ENCODE measurements around the gene NPHP1.

- PRO-cap, 5 experiments, result peak in 5 of 5 experiments; most common plus-strand start chr2:106388995 (in 5); most common minus-strand start chr2:106388823 (in 2)
- RAMPAGE, long total RNA, 2 experiments, result no peak in any of the 2 experiments
- RRBS, result no CpG with 5 or more reads among the region's 8 CpGs
Observed at GRCh38 chr2:106388624-106389362, 79.4 kb downstream of the RGPD3 start.

DNA sequence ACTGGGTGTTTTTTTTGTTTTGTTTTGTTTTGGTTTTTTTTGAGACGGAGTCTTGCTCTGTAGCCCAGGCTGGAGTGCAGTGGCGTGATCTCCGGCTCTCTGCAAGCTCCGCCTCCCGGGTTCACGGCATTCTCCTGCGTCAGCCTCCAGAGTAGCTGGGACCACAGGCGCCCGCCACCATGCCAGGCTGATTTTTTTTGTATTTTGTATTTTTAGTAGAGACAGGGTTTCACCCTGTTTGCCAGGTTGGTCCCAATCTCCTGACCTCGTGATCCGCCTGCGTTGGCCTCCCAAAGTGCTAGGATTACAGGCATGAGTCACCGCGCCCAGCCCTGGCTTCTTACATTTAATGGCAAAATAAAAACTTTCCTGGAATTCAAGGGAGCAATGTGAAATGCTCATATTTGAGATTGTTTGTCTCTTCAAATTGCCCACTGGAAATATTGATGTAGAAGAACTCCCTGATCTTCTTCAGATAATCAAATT is 78.5 kb upstream of the RGPD4 start:
- PRO-cap, 5 experiments, result no peak in any of the 5 experiments
- RAMPAGE, long total RNA, 2 experiments, result no peak in any of the 2 experiments
- RRBS, result no CpG with 5 or more reads among the region's 14 CpGs

- PRO-cap, 5 experiments, result no peak in any of the 5 experiments
- RAMPAGE, long total RNA, 2 experiments, result no peak in any of the 2 experiments
- RRBS, result no CpG with 5 or more reads among the region's 5 CpGs
Observed at GRCh38 chr2:108492477-108492998, 41.7 kb upstream of the LIMS1 start.

GRCh38 chr2:108593617-108594744 is 59.7 kb downstream of the LIMS1 start:
- PRO-cap, 5 experiments, result peak in 2 of 5 experiments; most common plus-strand start chr2:108594403 (in 1); most common minus-strand start chr2:108594261 (in 1)
- RAMPAGE, long total RNA, 2 experiments, result no peak in any of the 2 experiments
- RRBS, result no CpG with 5 or more reads among the region's 6 CpGs

DNA sequence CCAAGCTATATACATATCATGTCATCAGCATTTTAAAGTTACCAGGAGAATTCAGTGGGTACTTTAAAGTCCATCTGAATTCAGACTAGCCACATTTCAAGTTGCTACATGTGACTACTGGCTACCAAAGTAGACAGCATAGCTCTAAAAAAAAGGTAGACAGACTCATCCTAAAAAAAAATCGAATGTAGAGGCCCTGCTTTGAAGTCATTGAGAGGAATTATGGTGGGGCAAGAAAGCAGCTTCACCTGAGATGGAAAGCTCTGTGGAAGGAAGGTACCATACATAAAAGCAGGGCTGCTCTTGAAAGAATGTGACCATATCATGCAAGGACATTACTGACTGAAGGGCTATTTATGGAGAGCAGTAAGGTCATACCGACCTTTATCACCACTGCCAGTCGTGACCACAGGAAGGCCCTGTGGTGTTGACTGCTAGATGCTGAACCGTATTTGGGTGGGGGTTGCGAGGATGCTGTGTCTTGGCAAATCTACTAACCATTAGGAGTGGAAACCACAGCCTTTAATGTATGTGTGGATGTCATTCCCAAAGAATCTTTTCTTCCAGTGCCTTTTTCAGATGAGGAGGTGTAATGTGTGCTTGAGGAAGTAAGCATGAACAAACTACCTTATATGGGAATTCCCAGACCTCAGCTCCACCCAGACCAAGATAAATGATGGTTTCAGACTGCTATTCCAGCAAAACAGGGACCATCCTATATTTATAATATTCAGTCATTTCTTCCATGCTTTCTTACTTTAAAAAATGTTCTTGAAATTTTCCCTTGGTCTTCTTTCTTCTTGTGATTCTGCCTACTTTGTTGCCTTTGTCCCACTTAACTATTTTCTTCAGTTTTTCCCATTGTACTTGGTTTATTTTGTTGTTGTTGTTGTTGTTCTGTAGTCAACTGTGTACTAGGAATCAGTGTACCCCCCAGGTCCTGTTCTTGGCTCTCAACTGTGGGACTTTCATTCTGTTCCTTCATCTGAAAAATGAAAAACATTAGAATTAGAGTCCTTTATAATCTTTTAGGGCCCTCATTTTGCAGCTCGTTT is 60.8 kb downstream of the LIMS1 start:
- PRO-cap, 5 experiments, result no peak in any of the 5 experiments
- RAMPAGE, long total RNA, 2 experiments, result no peak in any of the 2 experiments
- RRBS, result no CpG with 5 or more reads among the region's 6 CpGs

- PRO-cap, 5 experiments, result peak in 2 of 5 experiments; most common minus-strand start chr2:108596006 (in 2)
- RAMPAGE, long total RNA, 2 experiments, result no peak in any of the 2 experiments
- RRBS, result no CpG with 5 or more reads among the region's 2 CpGs
Observed at GRCh38 chr2:108595800-108596098, 61.5 kb downstream of the LIMS1 start.

GRCh38 chr2:108618918-108619346 is 84.7 kb downstream of the LIMS1 start:
- PRO-cap, 5 experiments, result no peak in any of the 5 experiments
- RAMPAGE, long total RNA, 2 experiments, result no peak in any of the 2 experiments
- RRBS, result no CpG with 5 or more reads among the region's 4 CpGs

GRCh38 chr2:108652606-108653105 is 66.6 kb upstream of the RANBP2 start:
- PRO-cap, 5 experiments, result peak in 2 of 5 experiments; most common plus-strand start chr2:108652844 (in 2)
- RAMPAGE, long total RNA, 2 experiments, result no peak in any of the 2 experiments
- RRBS, result no CpG with 5 or more reads among the region's 4 CpGs

- PRO-cap, 5 experiments, result peak in 4 of 5 experiments; most common plus-strand start chr2:108655037 (in 4)
- RAMPAGE, long total RNA, 2 experiments, result no peak in any of the 2 experiments
- RRBS, result no CpG with 5 or more reads among the region's 19 CpGs
Observed at GRCh38 chr2:108654691-108655266, 64.5 kb upstream of the RANBP2 start.

- PRO-cap, 5 experiments, result no peak in any of the 5 experiments
- RAMPAGE, long total RNA, 2 experiments, result no peak in any of the 2 experiments
- RRBS, result no CpG with 5 or more reads among the region's 5 CpGs
Observed at GRCh38 chr2:108739462-108739924, 20.2 kb downstream of the RANBP2 start.

DNA sequence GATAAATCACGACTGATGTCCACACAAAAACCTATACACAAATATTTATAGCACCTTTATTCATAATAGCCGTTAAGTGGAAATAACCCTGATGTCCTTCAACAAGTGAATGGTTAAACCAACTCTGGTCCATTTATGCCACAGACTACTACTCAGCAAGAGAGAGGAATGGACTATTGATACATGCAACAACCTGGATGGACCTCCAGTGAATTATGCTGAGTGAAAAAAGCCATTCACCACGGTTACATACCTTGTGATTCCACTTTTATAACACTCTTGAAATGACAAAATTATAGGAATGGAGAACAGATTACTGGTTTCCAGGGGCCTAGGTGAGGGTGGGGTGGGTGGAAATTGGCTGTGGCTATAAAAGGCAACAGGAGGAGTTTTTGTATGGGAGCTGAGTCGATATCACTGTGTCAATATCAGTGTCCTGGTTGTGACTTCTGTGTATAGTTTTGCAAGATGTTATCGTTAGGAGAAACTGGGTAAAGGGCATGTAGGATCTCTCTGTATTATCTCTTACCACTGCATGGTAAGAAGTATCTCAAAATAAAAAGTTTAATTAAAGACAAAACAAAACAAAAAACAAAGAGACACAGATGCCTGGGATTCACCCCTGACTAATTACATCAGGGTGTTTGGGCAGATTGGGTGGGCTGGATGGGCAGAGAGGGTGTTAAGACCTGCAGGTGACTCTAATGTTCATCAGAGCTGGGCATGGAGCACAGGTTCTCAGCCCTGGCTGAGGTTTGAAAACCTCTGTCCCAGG is 84.4 kb downstream of the EDAR start:
- PRO-cap, 5 experiments, result peak in 1 of 5 experiments; most common plus-strand start position 484 of the sequence (in 1); most common minus-strand start position 365 of the sequence (in 1)
- RAMPAGE, long total RNA, 2 experiments, result no peak in any of the 2 experiments
- RRBS, result no CpG with 5 or more reads among the region's 5 CpGs

DNA sequence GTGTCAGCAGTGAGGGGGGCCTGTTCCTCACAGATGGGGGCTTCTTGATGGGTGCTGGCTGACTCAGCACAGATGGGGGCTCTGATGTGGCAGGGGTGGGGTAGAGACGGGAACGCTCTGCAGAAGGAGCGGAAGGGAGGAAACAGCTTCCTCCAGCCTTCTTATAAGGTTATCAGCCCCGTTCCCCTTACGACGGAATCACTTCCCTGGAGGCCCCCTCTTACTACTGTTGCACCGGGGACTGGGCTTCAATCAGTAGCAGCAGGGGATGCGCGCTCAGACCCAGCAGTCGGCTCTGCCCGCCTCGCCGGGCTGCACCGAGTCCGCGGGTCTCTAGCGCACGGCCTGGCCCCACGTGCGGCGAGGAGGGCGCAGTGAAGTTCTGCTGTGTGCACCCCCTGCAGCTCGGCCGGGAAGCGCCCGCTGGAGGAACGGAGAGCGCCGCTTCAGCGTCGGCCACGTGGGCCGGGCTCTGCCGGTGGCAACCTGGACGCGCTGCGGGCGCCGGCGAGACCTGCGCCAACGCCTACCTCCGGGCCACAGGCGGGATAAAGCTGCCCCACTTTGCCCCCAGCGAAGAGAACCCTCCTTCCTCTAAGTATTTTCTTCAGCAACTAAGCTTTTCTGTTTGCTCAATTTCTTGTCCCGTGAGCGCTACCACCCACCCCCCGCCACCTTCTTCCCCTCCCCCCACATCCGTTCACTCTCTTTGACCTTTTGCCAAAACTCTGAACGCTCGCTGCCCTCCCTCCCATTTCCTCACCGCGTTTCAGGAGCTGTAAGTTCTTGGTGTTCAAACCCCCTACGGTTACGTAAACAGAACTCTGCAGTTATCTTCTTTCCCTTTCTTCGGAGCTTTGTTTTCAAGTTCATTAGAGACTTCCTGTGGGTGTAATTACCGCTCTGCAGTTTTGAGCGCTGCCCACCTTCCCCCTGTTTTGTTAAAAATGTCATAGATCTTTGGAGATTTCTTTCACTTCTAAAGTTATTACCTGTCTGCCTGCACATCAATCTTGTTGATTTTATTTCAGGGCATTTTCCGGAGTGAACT is 42.5 kb upstream of the EDAR start:
- PRO-cap, 5 experiments, result peak in 2 of 5 experiments; most common plus-strand start position 251 of the sequence (in 1); most common minus-strand start position 591 of the sequence (in 1)
- RAMPAGE, long total RNA, 2 experiments, result no peak in any of the 2 experiments
- RRBS, result 5% methylated on average over 21 of the region's 59 CpGs

DNA sequence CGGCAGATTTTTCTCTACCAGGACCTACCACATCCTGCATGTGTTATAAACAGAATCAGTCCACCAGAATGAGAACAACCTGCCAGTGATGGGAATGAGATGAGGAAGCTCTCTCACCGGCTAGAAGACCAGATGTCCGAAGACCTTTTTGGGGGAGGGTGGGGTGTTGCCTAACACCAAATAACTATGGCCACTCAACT is 88.5 kb downstream of the SH3RF3 start:
- PRO-cap, 5 experiments, result no peak in any of the 5 experiments
- RAMPAGE, long total RNA, 2 experiments, result no peak in any of the 2 experiments
- RRBS, result 44% methylated on average over 2 of the region's 3 CpGs

DNA sequence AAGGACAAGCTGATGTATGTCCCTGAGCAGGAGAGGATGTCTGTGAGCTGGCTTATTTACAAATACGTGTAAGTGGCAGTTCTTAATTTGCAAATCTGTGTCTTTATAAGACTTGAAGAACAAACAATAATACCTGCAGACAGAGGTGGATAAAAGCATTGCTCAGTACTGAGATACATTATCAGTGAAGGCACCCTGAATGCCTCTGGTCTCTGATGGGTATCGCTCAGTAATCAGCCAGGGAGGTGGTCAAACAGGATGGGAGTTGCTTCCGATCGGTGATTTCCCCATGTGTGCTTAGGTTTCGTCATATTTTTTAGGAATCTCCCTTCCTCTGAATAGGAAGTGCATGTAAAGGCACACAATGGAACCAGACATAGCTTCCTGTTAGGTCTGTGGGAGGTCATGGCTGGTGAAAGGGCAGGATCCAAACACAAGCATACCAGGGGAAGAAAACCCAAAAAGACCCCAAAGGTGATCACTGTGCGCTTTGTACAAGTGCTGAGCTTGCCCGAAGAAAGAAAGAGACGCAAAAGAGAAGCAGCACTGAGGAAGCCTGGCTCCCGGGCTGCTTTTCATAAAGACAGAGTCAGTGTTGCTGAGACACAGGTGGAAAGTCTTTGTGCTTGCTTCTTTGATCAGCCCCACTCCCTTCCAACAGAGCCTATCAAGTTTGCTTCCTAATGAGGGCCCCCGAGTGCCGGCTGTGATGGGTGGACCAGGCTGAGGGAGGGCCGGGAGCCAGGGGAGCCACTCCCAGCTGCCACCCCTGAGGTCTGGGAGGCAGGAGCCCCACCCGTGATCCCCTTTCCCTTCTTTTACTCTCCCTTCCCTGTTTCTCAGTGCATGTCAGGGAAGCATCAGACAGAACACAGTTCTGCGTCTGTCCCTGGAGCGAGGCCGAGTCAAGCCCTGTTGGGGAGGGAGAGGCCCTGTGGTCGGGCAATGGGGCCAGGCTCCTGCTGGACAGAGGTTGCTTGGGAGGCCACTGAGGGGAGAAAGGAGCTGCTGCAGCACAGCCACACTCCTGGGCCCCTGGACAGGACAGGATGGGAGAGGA is 138.2 kb downstream of the SH3RF3 start:
- PRO-cap, 5 experiments, result peak in 1 of 5 experiments; most common minus-strand start position 214 of the sequence (in 1)
- RAMPAGE, long total RNA, 2 experiments, result no peak in any of the 2 experiments
- RRBS, result 71% methylated on average over 2 of the region's 17 CpGs

DNA sequence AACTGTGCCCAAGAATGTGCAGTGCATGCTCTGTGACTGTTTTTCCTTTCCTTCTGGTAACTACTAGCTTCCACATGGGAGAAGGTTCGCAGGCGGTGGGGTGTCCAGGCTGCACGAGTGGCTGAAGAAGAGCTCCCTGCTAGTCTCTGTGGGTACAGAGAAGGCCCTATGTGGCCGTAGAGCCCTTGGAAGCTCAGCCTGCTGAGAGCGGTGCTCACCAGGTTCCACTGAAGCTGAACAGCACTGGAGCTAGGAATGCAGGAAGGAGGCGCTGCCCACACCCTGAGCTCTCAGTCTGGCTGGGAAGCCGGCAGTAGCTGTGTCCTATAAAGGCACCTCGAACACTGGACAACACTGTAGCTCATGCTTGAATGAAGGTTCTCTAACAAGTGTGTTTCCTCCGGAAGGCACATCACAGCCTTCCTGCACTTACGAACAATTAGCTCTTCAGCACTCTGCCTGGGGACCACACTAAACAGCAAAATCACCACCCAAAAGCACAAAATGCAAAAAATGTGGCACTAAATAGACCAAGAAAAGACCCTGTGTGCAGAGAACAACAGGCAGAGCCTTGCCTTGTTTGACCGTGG is 64.6 kb downstream of the SOWAHC start:
- PRO-cap, 5 experiments, result no peak in any of the 5 experiments
- RAMPAGE, long total RNA, 2 experiments, result no peak in any of the 2 experiments
- RRBS, result no CpG with 5 or more reads among the region's 11 CpGs

DNA sequence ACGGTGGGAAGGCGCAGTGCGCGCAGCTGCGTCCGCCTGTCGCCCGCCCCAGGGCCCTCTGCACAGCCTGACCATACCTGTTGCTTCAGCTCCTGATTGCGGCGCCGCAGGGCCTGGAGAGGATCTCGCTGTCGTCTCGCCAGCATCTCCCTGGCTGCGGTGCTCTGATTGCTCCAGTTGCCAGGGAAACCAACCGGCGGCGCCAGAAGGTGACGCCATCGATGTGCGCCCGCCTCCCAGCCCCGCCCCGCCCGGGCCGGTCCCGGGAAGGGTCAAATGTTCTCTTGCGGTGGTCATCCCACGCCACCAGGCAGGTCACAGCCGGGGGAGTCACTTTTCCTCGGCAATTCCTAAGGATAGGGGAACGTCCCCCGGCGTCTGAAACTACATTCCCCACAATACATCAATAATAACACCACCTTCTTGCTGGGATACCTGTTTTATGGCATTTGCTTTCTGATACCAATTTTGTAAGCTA is at the start of gene NPHP1:
Gene NPHP1, minus strand, starts transcription at position 191 of the 478 bp plus-strand sequence.
- PRO-cap, 5 experiments, result peak in 5 of 5 experiments; most common plus-strand start position 275 of the sequence (in 5); most common minus-strand start position 161 of the sequence (in 3)
- RAMPAGE, long total RNA, 2 experiments, result start-site peak on the minus strand in 2 of 2 experiments, centred at positions 157 to 170 of the sequence, 23 to 35 reads per replicate
- RRBS, result 2% methylated on average over 14 of the region's 34 CpGs

DNA sequence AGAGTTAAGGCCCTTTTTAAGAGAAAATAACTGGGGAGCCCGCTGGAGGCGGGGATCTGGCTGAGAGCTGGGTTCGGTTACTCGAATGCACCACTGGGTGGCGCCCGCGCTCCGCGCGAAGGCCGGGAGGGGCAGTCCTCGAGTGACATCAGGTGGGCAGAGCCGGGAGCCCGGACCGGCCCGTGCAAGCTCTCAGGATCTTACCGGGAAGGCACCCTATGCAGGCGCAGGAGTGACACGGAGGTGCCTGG is 86.7 kb upstream of the MTLN start:
- PRO-cap, 5 experiments, result no peak in any of the 5 experiments
- RAMPAGE, long total RNA, 2 experiments, result no peak in any of the 2 experiments
- RRBS, result no CpG with 5 or more reads among the region's 19 CpGs

GRCh38 chr2:110679194-110679466 is 1.3 kb upstream of the BUB1 start:
- PRO-cap, 5 experiments, result no peak in any of the 5 experiments
- RAMPAGE, long total RNA, 2 experiments, result no peak in any of the 2 experiments
- RRBS, result no CpG with 5 or more reads among the region's 3 CpGs

DNA sequence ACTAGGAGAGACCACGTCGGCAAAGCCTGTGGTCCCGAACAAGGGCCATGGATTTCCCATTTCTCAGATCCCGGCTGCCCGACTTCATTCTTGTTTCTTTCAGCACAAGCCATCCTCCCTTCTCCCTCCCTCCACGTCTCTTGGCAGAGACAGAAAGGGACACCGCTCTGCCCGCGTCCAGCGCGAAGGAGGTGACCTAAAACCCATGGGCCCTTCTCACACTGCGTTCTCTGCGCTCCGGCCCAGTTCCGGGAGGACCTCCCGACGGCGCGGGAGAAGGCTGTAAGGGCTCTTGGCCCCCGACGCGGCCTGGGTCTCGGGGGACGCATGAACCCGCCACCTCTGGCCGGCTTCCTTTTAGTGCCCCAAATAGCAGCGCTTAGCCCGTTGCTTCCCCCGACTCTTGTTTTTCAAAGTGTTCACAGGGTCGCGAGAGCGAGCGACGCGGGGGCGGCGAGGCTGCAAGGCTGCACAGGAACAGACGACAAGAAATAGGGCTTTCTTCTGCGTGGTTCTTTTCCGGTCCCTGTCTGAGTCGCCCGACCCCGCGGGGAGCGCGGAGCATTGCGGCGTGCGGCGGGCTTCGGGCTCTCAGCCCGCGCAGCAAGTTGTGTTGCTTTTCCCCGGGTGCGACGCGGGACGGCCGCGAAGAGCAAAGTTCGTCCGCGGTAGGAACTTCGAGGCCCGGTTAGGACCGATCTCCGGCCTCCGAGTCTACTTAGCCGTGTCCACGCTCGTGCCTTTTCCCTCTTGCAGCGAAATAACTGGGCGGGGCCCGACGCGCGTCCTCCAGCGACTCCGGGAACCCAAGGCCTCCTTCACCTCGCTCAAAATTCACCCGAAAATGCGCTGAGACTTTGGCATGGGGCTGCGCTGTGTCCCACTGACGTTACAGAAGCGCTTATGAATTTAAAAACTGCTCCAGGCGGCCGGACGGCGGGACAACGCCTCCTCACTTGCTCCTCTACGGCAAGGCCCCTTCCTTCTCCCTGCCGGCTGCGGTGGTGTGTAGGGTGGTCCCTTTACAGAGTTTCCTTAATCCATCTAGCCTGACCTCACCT is 1.8 kb upstream of the BCL2L11 start:
- PRO-cap, 5 experiments, result no peak in any of the 5 experiments
- RAMPAGE, long total RNA, 2 experiments, result no peak in any of the 2 experiments
- RRBS, result 17% methylated on average over 46 of the region's 93 CpGs

- PRO-cap, 5 experiments, result peak in 4 of 5 experiments; most common plus-strand start chr2:111123109 (in 2); most common minus-strand start chr2:111123199 (in 2)
- RAMPAGE, long total RNA, 2 experiments, result no peak in any of the 2 experiments
- RRBS, result 1% methylated on average over 13 of the region's 40 CpGs
Observed at GRCh38 chr2:111123019-111123605, 2.4 kb downstream of the BCL2L11 start.